Gallbladder (tissue), 1 donor: ENCODE results near the gene TBC1D16.

DNA sequence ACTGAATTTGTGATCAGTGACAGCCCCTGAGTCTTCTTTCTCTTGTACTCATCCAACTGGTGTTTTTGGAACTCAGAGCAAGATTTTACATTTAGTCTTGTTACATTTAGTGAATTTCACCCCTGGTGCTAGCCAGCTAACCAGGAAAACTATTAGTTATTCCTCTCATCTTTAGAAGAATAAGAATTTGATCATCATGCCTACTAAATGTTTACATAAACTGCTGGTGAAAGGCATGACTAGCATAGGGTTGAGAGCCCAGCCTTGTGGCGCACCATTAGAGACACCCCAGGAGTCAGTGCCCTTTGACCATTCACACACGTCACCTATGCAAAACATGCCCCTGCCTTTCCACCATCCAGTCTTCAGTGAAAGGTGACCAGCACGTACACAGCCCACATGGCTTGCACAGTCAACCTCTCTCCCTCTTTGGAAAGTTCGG lies 150.2 kb downstream of the ENGASE start:
- PRO-cap, result no peak

- PRO-cap, result no peak
Observed at GRCh38 chr17:79388759-79389089, 222.1 kb downstream of the RBFOX3 start.

GRCh38 chr17:79662707-79663141 lies 51.9 kb upstream of the RBFOX3 start:
- PRO-cap, result no peak

GRCh38 chr17:79779602-79780035 lies 1.7 kb downstream of the CBX2 start:
- PRO-cap, result no peak

GRCh38 chr17:79798518-79798811 lies 1.6 kb upstream of the CBX8 start:
- PRO-cap, result no peak

GRCh38 chr17:79798812-79799053 lies 1.9 kb upstream of the CBX8 start:
- PRO-cap, result no peak

- PRO-cap, result no peak
Observed at GRCh38 chr17:79812021-79812579, 15.2 kb upstream of the CBX8 start.

DNA sequence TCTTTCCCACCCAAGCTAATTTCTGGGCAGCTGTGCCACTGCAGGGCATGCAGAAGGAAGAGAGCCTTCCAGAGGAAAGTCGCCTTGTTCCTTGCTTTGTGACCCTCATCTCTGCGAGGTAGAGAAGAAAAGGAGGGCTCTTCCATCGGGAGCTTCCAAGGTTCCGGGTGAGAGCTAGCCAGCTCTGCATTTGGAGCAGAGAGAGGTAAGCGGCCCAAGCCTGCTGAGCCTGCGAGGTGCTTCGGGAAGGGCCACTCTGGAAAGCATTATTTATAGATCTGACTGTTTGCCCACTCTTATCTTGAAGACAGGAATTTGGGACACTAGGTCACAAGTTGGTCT lies 19.8 kb downstream of the CBX4 start:
- PRO-cap, result no peak

- PRO-cap, result no peak
Observed at GRCh38 chr17:79840384-79841401, 1.5 kb upstream of the CBX4 start.

DNA sequence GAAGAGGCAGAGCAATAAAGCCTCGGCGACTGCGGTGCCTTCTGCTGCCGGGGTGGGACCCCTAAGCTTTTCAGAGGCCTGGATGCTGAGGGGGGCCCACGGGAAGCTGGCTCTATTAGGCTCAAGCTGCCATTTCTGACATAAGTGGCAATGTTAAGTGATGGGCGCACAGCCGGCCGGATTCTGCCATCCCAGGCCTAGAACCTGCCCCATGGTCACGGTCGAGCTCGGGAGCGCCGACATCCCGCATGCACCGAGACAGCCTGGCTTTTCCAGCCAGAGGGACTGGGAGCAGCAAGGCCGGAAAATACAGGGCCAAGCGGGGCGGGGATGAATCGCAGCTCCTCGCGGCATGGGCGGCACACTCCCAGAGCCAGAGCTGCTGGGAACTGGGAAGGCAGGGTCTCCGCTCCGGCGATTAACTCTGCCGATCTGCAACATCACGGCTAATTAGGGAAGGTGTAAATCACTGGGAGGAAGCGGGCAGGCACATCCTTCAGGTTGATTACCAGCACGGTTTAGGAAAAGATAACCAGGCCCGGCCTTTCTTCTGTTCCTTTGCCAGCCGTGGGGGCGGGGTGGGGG lies 57.7 kb downstream of the TBC1D16 start:
- PRO-cap, result no peak

GRCh38 chr17:79986725-79987219 lies 48.9 kb downstream of the TBC1D16 start:
- PRO-cap, result no peak

DNA sequence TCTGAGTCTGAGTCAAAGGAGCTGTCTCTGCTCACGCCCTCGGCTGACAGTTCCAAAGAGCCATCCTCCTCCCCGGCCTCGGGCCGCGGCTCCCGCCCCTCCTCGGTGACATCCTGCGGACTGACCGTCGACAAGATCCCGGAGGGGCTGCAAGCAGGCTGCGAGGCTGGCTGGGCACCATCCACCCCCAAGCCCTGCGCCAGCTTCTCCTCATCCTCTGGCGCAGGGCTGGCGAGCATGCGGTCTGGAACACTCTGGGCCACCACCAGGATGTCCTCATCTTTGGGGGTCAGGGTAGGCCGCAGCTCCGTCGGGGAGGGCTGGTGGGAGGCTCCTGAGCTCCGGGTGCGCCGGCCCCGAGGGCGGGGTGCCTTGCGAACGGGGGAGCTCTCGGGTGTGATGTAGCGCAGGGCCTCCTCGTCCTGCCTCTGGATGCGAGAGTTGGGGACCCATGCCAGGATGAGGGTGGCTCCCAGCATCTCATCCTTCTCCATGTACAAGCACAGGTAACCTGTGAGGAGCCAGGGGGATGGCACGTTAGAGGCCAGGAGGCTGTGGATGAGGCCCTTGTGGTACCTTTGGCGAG lies 25.3 kb downstream of the TBC1D16 start:
- PRO-cap, result no peak

DNA sequence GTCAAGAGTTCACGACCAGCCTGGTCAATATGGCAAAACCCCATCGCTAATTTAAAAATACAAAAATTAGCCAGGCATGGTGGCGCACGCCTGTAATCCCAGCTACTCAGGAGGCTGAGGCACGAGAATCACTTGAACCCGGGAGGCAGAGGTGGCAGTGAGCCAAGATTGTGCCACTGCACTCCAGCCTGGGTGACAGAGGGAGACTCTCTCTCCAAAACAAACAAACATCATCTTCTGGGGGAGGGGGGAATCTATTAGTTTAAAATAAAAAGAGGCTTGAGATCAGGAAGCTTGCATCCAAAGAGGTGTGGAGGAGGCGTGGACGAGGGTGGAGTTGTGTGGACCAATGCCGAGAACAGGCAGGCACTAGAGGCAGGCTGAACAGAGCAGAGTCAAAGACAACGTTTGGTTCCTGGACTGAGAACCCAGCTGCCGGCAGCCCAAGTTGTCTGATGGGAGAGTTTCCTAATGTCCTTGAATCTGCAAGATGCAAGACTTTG lies 9.4 kb downstream of the TBC1D16 start:
- PRO-cap, result no peak

DNA sequence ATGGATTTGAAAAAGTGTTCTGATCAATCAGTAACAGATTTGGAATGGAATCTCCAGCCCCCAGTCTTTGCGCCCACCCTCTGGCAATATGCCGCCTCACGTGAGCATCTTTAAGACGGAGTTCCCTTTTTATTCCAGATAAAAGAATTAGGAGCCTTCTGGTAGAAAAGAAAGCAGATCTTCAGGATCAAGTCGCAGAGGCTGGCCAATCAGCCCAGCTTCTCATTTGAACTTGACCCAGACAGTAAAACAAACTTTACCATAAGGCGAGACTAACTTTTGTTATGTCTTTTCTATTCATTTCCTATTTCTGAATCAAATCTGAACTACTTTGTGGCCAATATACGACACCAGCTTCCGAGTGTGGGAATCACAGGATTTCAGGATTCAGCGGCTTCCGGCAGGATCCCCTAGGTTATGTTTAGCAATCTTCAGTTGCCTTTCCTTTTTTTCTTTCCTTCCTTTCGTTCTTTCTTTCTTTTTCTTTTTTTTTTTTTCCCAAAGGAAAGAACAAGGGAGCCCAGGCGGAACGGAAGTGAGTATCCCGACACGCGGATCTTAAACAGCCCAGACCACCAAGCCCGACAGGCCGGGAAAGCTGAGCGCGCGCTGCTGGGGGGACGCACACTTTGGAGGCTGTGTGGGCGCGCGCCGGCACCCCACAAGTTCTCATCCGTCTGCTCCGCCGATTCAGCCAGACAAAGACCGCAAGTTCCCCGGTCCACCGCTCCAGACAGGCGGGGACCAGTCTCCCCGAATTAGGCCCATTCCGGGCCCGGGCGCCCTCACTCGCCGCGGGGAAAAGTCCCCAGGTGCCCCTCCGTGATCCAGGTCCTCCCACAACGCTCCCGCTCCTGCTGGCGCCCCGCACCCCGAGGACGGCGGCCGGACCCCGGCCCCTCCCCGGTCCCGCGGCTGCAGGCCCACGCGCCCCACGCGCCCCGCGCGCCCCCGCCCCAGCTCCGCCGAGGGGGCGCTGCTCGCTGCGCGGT lies 623 bp downstream of the TBC1D16 start:
- PRO-cap, result bidirectional peak, plus-strand start at position 697 of the sequence, minus-strand start at position 700 of the sequence

GRCh38 chr17:80035745-80035925 lies at the start of gene TBC1D16:
TSS of gene TBC1D16 (minus strand) at chr17:80035872.
- PRO-cap, result bidirectional peak, plus-strand start at chr17:80036008, minus-strand start at chr17:80035872

GRCh38 chr17:80174934-80175897 lies 5.4 kb downstream of the CARD14 start:
- PRO-cap, result unidirectional peak, plus-strand start at chr17:80175673

- PRO-cap, result no peak
Observed at GRCh38 chr17:80186907-80187473, 17.2 kb downstream of the CARD14 start.

GRCh38 chr17:80264605-80264929 lies 3.9 kb downstream of the RNF213 start:
- PRO-cap, result no peak

DNA sequence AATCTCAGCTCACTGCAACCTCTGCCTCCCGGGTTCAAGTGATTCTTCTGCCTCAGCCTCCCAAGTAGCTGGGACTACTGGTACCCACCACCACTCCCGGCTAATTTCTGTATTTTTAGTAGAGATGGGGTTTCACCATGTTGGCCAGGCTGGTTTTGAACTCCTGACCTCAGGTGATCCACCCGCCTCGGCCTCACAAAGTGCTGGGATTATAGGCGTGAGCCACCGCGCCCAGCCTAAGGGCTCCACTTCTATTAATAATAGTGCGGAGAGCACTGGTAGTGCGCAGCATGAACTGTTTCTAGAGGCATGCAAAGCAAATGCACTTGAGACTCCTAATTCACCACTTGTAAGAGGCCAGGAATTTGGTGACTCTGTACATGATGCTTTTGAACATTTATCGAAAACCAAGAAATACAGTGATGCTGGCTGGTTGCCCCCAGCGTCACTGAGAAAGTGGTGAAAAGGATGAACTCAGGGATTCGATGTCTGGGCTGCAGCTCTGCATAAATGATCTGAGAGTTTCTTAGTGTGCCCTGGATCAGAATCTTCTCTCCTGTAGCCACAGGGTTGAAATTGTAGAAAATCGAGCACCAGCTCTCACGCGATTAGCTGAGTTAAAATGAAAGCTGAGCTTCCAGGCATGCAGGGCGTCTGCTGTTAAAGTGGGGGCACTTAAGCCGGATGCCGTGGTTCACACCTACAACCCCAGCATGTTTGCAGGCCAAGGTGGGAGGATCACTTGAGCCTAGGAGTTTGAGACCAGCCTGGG lies 4.6 kb downstream of the RNF213 start:
- PRO-cap, result no peak

- PRO-cap, result no peak
Observed at GRCh38 chr17:80270208-80270635, 9.6 kb downstream of the RNF213 start.